ENCODE data around the gene NAP1L1.

GRCh38 chr12:76043309-76044307 is 40.9 kb downstream of the NAP1L1 start:
- RRBS = no CpG with 5 or more reads among the region's 16 CpGs

GRCh38 chr12:76084455-76085005 is at the start of gene NAP1L1:
TSS of gene NAP1L1 (minus strand) at chr12:76084685.
- RRBS = 3% methylated on average over 20 of the region's 46 CpGs

GRCh38 chr12:76085006-76085306 is 471 bp upstream of the NAP1L1 start:
- RRBS = 1% methylated on average over 3 of the region's 29 CpGs

DNA sequence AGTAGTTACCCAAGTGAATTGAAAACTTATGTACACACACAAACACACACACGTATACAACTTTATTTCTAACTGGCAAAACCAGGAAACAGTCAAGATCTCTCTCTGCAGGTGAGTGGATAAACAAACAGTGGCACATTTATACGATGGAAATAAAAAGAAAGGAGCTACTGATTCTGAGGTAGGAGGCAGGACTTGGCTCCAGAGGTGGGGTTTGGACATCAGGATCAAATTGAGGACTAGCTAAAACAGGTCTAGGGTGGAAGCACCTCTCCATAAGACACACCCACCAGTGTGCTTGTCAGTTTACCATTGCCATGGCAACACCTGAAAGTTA is 7.7 kb upstream of the NAP1L1 start:
- RRBS = no CpG with 5 or more reads among the region's 2 CpGs

GRCh38 chr12:76369493-76370033 is 21.3 kb upstream of the BBS10 start:
- RRBS = no CpG with 5 or more reads among the region's 4 CpGs

DNA sequence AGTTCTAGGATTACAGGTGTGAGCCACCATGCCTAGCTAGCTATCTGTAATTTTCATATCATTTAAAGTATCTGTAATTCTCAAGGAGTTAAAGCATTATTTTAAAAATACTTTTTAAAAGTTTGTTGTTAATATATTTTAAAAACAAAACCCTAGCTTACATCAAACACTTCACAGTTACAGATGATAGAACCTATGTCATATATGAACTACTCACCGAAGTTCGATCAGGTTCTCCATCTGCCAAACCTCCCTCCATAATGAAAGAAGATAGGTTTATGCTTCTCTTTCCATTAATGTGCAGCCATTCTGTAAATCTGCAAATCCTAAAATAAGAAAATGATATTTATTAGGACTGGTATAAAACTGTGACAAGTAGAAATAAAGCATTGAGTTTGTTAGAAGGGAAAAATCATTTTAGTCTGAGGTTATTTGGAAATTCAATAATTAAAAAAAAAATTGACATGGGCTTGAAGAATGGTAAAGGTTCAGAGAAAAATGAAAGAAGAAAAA is 72.2 kb downstream of the OSBPL8 start:
- RRBS = no CpG with 5 or more reads among the region's 2 CpGs

- RRBS = no CpG with 5 or more reads among the region's 1 CpG
Observed at GRCh38 chr12:76503958-76504537, 55.5 kb downstream of the OSBPL8 start.

- RRBS = no CpG with 5 or more reads among the region's 2 CpGs
Observed at GRCh38 chr12:76518244-76518940, 41.2 kb downstream of the OSBPL8 start.

GRCh38 chr12:77939905-77940456 is 109.3 kb downstream of the NAV3 start:
- RRBS = no CpG with 5 or more reads among the region's 1 CpG

GRCh38 chr12:78864125-78864527 is 448 bp upstream of the SYT1 start:
- RRBS = 5% methylated on average over 4 of the region's 11 CpGs

DNA sequence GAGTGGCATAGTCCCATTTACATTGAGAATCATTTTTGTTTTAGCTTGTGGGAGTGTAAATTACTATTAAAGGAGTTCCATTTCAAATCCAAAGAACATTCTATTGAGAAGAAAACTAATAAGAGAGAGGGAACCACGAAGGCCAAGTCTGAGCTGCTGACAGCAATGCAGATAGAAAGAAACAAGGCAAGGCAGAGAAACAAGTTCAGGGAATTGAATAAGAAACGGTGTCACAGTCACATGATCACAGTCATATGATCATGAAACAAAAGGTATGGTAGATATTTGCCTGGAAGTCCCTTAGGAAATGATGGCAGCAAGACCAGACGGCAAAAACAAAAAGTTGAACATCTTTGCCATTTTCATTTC is 274.8 kb downstream of the PAWR start:
- RRBS = no CpG with 5 or more reads among the region's 3 CpGs

GRCh38 chr12:79451773-79452582 is 238.8 kb downstream of the PAWR start:
- RRBS = no CpG with 5 or more reads among the region's 12 CpGs

DNA sequence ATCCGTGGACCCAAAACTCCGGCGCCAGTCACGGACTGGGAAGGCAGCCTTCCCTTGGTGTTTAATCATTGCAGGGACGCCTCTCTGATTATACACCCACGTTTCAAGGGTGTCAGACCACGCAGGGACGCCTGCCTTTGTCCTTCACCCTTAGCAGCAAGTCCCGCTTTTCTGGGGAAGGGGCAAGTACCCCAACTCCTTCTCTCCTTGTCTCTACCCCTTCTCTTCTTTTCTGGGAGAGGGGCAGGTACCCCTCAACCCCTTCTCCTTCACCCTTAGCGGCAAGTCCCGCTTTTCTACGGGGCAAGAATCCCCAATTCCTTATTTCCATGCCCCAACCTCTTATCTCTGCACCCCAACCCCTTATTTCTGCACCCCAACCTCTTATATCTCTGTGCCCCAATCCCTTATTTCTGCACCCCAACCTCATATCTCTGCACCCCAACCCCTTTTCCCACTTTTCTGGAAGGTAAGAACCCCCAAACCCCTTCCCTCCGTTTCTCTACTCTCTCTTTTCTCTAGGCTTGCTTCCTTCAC is 150.1 kb downstream of the PAWR start:
- RRBS = no CpG with 5 or more reads among the region's 13 CpGs

GRCh38 chr12:79798353-79798747 is 107.6 kb upstream of the PAWR start:
- RRBS = no CpG with 5 or more reads among the region's 1 CpG

GRCh38 chr12:79872606-79873120 is 62.2 kb downstream of the PPP1R12A start:
- RRBS = no CpG with 5 or more reads among the region's 1 CpG

GRCh38 chr12:79936709-79937217 is 1.9 kb upstream of the PPP1R12A start:
- RRBS = no CpG with 5 or more reads among the region's 2 CpGs

GRCh38 chr12:80103075-80103491 is 3.7 kb downstream of the OTOGL start:
- RRBS = no CpG with 5 or more reads among the region's 15 CpGs

DNA sequence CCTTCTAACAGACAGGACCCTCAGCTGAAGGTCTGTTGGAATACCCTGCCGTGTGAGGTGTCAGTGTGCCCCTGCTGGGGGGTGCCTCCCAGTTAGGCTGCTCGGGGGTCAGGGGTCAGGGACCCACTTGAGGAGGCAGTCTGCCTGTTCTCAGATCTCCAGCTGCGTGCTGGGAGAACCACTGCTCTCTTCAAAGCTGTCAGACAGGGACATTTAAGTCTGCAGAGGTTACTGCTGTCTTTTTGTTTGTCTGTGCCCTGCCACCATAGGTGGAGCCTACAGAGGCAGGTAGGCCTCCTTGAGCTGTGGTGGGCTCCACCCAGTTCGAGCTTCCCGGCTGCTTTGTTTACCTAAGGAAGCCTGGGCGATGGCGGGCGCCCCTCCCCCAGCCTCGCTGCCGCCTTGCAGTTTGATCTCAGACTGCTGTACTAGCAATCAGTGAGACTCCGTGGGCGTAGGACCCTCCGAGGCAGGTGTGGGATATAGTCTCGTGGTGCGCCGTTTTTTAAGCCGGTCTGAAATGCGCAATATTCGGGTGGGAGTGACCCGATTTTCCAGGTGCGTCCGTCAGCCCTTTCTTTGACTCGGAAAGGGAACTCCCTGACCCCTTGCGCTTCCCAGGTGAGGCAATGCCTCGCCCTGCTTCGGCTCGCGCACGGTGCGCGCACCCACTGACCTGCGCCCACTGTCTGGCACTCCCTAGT is 150.2 kb downstream of the OTOGL start:
- RRBS = no CpG with 5 or more reads among the region's 32 CpGs

- RRBS = no CpG with 5 or more reads among the region's 3 CpGs
Observed at GRCh38 chr12:80706966-80707444, 429 bp upstream of the MYF6 start.

Measured in foreskin fibroblast (primary cell).